Measurements from ENCODE around the gene GNAI2.

- RRBS: no CpG with 5 or more reads among the region's 7 CpGs
These were observed 23.0 kb upstream of the P4HTM start for GRCh38 chr3:48967030-48967377.

DNA sequence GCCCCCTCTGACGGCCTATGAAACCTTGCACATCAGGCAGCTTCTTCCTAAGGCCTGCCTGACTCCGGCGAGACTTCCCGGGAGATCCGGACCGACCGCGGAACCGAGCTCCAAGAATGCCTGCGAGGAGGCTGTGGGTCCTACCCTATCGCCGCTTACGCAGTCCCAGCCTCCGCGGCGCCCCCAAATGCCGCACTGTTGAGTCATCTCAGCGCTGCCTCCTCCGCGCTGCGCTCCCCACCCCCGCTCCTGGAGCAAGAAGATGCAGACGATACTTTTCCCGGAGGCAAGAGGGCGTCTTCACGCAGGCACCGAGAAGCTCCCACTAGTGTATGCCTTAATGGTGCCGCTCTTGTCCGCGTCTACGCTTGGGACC, 434 bp upstream of the P4HTM start:
- RRBS: no CpG with 5 or more reads among the region's 31 CpGs

DNA sequence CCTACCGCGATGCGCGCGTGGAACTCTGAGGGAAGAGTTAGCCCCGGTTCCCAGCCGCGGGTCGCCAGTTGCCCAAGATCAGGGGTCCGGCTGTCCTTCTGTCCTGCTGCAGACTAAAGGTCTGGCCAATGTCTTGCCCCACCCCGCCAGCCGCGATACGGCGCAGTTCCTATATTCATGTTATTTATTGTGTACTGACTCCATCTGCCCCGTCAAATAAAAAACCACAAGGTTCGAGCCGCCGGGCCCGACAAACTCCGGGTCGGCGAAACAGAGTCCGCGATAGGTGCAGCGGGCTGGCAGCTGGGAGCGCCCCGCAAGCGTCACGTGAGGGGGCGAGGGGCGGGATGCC, 336 bp upstream of the WDR6 start:
- RRBS: 3% methylated on average over 10 of the region's 32 CpGs

DNA sequence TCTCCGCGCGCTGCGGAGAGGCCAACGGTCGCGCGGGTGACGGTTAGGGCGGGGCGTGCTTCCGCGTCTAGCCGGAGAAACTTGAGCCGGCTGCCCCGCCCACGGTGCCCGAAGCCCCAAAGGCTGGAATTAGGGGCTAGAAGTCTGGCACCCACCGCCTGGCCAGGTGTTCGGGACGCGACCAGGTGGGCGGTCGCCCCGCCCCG, 418 bp upstream of the NDUFAF3 start:
- RRBS: no CpG with 5 or more reads among the region's 26 CpGs

GRCh38 chr3:49029898-49030769, 936 bp upstream of the IMPDH2 start:
- RRBS: no CpG with 5 or more reads among the region's 10 CpGs

- RRBS: no CpG with 5 or more reads among the region's 6 CpGs
These were observed 1.7 kb downstream of the LAMB2 start for GRCh38 chr3:49131209-49131538.

- RRBS: no CpG with 5 or more reads among the region's 11 CpGs
These were observed 5.2 kb upstream of the USP4 start for GRCh38 chr3:49344926-49345592.

DNA sequence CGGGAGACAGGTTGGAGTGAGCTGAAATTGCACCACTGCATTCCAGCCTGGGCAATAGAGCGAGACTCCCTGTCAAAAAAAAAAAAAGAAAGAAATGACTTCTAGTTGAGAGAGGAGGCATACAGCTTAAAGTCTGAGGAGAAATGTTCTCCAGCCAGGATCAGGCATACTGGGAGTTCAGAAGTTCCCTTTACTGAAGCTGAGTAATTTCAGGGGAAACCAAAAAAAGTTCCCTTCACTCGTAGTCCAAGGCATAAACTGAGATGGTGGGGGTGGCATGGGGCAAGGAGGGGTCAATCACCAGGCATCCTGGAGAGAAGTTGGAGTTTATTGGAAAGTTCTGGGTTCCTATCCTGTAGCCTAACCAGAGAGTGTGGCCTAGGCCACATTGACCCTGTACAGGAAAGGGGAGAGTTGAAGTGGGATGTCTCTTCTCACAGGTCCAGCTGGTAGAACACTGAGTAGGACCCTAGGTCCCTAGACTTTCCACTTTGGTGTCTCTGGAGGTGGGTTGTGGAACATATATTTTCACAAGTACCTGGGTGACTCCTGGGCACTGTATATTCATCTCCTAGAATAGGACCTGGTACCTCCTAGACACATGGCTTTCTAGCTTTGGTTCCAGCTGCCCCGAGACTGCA, 5.8 kb downstream of the GPX1 start:
- RRBS: no CpG with 5 or more reads among the region's 4 CpGs

DNA sequence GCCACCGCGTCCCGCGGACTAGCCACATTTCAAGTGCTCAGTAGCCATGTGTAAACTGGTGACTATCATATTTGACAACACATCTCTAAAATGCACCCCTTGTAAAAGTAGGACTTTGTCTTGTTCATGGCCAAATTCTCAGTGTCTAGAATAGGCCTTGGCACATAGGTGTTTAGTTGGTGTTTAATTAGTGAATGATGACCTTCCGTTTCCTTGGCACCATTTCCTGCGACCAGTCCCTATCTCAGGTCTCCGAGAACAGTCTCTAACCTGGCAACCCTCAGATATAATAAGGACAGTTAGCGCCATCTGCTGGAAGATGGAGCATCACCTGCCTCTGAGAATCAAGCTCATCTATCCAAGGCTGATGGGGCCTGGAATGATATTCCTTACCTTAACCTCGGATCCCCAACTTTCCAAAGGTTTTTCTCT, 19.9 kb upstream of the NICN1 start:
- RRBS: no CpG with 5 or more reads among the region's 9 CpGs

GRCh38 chr3:49501039-49501750, 31.1 kb downstream of the DAG1 start:
- RRBS: no CpG with 5 or more reads among the region's 9 CpGs

- RRBS: 94% methylated on average over 9 of the region's 35 CpGs
These were observed 21.6 kb upstream of the BSN start for GRCh38 chr3:49532359-49533414.

DNA sequence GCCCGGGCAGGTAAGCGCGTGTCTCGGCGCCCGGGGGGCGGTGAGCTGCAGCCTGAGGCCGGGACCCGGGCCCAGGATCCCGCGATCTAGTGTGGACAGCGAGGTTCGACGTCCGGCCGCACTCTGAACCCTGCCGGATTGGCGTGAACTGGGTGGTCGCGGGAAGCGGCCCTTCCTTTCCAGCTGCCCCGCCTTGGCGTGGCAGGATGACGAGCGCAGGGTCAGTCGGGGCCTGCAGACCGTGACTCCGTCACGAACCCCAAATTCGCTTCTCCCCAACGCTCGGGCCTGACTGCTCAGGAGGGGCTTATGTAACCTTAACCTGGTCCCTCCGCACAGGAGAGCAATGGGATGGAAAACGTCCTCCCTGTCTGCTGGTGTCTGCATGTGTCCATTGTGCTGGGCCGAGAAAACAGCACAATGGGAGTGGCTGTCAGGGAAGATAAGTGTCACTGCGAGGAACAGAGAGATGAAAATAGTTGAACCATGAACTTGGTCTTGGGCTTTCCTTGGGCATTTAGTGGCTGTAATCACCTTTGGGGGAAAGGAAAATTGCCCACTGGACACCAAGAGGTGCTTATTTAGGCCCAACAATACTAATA, 641 bp downstream of the BSN start:
- RRBS: 29% methylated on average over 7 of the region's 36 CpGs

- RRBS: no CpG with 5 or more reads among the region's 8 CpGs
These were observed 7.6 kb upstream of the APEH start for GRCh38 chr3:49666507-49667028.

DNA sequence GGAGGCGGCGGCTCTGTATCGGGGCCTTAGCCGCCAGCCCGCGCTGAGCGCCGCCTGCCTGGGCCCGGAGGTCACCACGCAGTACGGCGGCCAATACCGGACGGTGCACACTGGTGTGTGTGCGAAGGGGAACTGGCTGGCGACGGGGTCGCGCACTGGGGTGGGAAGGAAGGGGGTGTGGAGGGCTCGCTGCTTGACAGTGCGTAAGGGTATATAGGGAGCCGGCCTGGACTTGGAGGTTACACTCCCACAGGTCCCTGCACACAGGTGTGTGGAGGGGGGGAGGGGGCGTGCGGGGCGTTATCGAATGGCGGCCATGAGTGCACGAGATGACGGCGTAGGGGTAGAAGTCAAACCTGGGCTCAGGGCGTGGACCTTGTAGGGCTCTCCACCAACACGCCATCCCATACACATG, 365 bp downstream of the APEH start:
- RRBS: no CpG with 5 or more reads among the region's 32 CpGs

DNA sequence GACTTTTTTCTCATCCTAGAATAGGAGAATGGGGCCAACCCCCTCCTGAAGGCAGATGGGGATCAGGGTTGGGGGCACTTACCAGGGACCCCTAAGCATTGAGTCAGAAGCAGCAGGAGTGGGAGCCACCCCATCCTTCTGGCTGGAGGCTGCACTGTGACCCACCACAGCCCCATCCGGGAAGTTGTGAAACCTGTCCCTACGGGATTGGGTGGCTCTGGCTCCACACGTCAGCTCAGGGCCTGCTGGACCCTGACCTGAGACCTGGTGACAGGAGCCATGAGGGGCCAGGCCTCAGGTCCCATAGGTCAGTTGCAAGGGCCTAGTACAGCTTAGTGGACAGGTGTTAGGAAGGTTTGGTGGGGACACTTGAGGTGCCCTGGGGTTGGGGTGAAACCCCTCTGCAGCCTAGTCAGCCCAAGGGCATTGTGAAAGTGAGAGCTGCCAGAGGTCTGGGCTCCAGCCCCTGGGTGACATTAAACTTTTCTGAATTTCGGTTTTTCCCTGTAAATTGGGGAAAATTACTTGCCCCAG, 691 bp downstream of the MST1 start:
- RRBS: no CpG with 5 or more reads among the region's 4 CpGs

GRCh38 chr3:50120455-50121115, 31.9 kb downstream of the RBM5 start:
- RRBS: no CpG with 5 or more reads among the region's 10 CpGs

- RRBS: no CpG with 5 or more reads among the region's 3 CpGs
These were observed 6.1 kb downstream of the SLC38A3 start for GRCh38 chr3:50211195-50211546.

GRCh38 chr3:50235488-50236731, at the start of gene GNAI2:
Gene GNAI2 (plus strand): TSS chr3:50236204.
- RRBS: 0% methylated on average over 6 of the region's 89 CpGs

DNA sequence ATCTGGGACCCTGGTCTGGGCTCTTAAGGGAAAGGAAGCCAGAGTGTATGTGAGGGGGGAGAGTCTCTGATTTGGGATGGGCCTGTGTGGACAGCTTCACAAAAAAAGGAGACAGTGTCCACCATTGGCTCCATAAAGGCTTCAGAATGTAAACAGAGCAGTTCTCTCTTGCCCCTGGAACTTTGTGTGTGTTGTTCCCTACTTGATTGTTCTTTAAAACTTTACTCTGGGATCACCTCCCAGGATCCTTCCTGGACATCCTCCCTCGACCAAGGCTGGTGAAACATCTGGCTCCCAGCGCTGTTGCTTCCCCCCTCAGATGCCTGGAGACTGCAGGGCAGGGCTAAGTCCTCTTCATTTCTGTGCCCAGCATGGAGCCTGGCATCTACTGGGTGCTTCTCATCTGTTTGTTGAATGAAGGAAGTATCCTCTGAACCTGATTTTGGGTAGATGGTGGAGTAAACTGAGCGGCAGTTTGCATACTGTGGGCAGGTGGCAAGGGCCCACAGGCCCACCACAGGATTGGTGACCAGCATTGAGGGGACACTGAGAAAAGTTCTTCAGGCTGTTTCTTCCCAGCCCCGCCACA, 3.2 kb downstream of the GNAI2 start:
- RRBS: no CpG with 5 or more reads among the region's 4 CpGs

GRCh38 chr3:50300295-50300978, 1.2 kb upstream of the HYAL3 start:
- RRBS: no CpG with 5 or more reads among the region's 12 CpGs

Measured in NB4 (cell line).